NB4 (cell line): ENCODE results near the gene PPP6C.

- RRBS = no CpG with 5 or more reads among the region's 4 CpGs
These were observed 43.7 kb upstream of the NEK6 start for GRCh38 chr9:124214036-124214366.

DNA sequence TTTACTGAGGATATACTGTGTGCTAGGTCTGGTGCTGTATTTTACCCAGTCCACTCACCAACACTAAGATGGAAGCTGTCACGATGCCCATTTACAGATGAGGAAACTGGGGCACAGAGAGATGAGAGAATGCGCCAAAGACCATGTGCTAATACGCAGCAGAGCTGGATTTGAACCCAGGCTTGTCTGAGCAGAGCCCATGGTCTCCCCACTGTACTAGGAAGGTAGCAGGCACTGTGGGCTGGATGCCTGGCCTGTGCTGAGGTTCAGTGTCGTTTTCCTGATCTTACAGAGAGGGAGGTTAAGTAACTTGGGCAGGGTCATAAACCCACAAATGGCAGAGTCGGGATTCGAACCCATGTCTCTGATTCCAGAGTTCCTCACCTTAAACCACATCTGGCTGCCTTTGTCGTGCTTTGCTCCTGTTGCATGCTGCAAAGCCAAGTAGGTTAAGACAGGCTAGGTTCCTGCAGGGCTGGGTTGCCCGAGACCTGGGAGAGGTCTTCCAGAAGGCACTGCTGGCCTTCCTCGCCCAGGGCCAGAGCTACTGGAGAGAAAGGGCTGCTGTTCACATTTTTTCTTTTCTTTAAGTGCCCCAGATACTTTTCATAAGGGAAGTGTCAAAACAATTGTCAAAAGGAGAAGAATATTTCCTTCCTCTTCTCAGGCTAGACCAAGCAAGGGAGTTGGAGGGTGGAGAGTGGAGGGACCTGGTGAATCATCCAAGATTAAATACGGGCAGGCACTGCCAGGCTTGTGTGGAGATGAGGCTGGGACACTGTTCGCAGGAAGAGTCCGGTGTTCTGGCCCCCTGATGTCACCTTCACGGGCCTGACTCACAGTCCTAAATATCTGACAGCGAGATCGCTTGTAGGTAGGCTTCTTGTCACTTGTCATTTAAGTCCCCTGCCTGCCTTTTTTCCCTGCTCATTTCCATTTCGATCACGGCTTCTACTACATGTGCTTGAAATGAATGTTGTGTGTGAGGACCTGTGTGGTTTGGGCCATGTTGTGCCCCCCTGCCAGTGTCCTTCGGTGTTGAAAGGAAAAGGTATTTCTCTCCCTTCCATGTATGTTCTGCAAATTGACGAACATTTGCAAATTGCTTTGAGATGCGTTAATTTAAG is 3.3 kb downstream of the NEK6 start:
- RRBS = no CpG with 5 or more reads among the region's 20 CpGs

DNA sequence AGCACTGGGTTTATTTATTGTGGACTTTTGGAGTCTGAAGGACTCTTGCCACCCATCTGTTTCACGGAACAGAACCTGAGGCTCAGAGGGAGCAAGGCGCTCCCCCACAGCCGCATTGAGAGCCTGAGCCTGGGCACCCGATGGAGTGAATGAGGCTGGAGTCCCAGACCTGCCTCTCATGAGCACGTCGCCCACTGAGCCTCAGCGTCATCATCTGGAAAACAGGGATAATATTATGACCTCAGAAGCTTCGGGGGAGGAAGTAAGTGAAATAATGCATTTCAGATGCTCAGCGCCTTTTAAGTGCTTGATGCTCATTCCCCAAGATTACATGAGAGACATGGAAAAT is 5.5 kb downstream of the NEK6 start:
- RRBS = no CpG with 5 or more reads among the region's 9 CpGs

DNA sequence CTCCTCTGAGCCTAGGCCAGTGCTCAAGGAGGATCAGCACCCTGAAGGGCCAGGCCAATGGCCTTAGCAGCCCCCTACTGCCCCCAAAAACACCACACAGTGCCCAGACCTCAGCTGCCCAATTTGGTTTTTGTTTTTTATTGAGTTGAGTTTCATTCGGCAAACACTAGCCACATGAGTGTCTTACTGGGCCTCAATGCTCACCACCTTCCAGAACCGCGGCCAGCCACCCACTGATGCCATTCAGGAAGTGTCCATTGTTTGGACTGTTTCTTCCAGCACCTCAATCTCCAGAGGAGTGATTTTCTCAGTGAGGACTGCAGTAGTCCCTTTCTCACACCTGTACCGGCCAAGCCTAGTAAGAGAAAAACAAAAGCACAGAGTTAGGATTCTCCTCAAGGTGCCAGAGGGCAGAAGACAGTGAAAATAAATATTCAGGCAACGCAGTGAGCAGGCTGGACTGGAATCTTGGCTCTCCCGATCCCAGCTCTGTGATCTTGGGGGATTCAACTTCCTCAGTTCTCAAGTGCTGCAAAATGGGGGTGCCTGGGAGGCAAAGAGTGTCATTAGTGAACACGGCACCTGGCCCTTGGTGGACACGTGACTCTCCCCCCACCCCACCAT is 61.8 kb downstream of the PSMB7 start:
- RRBS = no CpG with 5 or more reads among the region's 8 CpGs

- RRBS = no CpG with 5 or more reads among the region's 11 CpGs
These were observed 60.4 kb downstream of the PSMB7 start for GRCh38 chr9:124354845-124355168.

- RRBS = no CpG with 5 or more reads among the region's 4 CpGs
These were observed 5.7 kb downstream of the PSMB7 start for GRCh38 chr9:124409428-124410036.

DNA sequence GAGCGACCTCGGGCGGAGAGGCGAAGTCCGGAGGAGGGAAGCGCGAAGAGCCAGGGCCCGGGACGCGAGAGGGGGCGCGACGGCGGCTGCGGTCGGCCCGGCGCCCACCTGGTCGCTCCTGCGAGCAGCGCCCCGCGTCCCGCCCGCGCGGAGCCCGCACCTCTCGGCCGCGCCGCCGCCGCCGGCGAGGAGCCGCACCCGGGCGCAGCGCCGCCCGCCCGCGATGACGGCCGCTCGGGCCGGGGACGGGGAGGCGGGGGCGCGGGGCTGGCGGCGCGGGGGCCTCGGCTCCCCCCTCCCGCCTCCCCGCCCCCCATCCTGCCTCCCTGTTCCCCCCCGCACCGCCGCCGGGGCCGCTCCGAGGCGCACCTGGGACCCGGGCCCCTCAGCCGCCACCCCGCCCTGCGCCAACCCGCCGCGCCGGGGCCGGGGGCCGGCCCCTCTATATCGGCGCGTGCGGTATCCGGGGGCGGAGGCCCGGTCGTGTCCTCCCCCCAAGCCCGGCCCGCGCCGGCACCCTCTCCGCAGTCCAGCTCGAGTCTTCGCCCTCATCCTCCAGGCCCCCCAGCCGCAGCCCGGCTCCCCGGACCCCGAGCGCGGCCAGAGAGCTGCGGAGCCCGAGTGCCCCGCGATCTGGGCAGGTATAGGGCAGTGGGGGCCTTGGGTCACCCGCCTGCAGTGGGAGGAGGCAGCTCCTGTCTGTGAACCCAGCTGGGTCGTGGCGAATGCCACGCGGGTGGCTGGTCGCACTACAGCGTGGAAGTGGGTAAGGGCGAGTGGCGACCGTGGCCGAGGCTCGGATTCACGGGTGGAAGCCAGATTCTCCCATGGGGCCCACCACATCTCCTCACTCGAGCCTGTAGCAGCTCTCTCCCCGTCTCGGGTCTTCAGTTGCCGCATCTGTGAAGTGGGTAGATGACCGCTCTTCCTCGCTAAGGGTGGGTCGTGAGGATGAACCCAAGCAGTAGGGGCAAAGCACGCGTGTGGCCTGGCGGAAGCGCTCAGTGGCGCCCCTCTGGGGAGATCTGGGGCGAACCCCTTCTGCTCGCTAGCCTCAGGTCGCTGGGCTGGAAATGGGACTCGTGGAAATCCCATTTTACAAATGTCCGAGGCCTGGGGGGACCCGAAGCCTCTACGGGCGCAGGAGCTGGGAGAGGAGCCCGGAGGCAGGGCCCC is 2.2 kb downstream of the NR5A1 start:
- RRBS = 39% methylated on average over 58 of the region's 134 CpGs

- RRBS = no CpG with 5 or more reads among the region's 3 CpGs
These were observed 19.8 kb downstream of the GOLGA1 start for GRCh38 chr9:124920983-124921683.

DNA sequence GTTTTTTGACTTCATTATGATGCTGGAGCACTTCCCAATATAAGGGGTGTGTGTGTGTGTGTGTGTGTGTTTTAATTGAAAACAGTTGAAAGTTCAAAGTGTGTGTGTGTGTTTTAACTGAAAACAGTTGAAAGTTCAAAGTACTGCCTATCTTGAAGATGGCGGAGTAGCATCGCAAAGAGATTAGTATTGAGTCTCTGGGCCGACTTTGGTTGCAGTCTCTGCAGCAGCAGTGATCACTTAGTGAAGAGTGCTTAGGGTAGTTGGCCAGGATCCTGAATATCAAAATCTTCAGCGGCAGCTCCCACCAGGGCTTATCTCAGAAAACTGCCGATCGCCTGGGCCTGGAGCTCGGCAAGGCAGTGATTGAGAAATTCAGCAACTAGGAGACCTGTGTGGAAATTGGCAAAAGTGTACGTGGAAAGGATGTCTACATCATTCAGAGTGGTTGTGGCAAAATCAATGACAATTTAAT is 7.1 kb upstream of the SCAI start:
- RRBS = no CpG with 5 or more reads among the region's 8 CpGs

DNA sequence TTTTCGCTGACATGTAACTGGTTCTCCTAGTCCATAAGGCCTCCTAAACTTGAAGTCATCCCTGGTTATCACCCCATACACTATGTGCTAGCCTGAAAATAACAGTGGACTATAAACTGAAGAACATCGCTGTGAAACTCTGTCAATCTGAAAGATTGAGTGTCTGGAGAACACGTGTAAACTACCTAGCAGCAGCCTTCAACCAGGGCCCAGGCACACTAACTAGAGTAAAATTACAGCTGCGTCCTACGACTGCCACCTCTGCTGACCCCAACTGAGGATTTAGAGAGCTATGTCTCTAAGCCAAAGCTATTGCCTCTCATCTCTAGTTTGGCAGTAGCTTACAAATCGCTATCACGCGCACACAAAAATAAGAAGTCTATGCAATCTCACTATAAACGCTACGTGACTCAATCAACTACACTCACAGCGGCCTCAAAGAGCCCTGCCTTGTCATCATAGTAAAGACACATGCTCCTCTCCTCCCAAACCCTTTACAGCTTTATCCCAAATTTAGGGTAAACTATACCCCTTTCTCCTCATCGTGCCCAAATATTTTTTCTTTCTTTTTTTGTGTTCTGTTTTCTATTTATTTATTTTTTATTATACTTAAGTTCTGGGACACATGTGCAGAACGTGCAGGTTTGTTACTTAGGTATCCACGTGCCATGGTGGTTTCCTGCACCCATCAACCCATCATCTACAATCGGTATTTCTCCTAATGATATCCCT is 8.7 kb downstream of the PPP6C start:
- RRBS = no CpG with 5 or more reads among the region's 15 CpGs

GRCh38 chr9:125188499-125189395 is 856 bp downstream of the PPP6C start:
- RRBS = no CpG with 5 or more reads among the region's 48 CpGs

DNA sequence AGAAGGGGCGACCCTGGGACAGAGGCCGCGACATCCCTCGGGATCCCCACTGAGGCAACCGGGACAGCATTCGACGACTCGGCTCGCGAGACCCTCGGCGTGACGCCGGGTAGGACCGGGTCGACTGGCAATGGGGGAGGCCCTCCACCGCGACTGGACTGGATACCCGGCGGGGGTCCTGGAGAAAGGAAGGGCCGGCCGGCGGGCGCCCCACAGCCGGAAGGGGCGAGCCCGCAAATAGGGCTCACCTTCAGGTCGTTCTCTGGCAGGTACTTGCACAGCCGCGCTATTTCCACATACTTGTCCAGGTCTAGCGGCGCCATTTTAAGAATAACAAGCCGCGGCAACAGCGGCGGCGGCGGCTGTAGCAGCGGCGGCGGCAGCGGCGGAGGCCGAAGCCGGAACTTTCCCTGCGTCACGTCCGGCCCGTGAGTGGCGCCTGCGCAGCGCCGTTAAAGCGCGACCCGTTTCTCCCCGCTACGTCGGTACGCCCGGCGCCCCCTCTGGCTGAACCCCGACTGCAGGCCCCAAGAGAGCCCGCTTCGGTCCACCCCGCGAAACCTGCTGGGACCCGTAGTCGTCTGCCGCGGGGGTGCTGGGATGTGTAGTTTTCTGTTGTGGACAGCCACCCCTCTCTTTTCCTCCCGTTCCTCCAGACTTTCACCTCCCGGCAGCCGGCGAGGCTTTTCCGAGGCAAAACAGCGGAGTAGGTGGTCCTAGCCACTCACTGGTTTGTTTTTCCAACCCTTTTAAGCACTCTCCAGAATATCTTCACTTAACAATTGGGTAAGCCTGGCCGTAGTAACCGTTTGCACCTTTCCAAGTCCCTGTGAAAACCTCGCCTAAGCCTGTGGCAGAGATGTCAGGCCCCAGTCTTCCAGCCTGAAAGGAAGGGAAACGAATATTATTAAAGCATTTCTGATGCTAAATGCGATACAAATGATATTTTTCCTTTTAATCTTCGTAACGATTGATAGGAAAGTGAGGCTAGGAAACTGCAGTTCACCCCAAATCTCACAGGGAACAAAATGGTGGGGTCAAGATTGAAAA is at the start of gene PPP6C:
PPP6C (minus strand) TSS at position 408 of the 1,050 bp plus-strand sequence.
- RRBS = under 1% methylated on average over 29 of the region's 84 CpGs

GRCh38 chr9:125200684-125201485 is 543 bp downstream of the RABEPK start:
- RRBS = no CpG with 5 or more reads among the region's 16 CpGs

GRCh38 chr9:125237924-125238445 is 3.2 kb downstream of the HSPA5 start:
- RRBS = no CpG with 5 or more reads among the region's 4 CpGs

GRCh38 chr9:125336160-125337176 is 74.8 kb downstream of the GAPVD1 start:
- RRBS = no CpG with 5 or more reads among the region's 7 CpGs

DNA sequence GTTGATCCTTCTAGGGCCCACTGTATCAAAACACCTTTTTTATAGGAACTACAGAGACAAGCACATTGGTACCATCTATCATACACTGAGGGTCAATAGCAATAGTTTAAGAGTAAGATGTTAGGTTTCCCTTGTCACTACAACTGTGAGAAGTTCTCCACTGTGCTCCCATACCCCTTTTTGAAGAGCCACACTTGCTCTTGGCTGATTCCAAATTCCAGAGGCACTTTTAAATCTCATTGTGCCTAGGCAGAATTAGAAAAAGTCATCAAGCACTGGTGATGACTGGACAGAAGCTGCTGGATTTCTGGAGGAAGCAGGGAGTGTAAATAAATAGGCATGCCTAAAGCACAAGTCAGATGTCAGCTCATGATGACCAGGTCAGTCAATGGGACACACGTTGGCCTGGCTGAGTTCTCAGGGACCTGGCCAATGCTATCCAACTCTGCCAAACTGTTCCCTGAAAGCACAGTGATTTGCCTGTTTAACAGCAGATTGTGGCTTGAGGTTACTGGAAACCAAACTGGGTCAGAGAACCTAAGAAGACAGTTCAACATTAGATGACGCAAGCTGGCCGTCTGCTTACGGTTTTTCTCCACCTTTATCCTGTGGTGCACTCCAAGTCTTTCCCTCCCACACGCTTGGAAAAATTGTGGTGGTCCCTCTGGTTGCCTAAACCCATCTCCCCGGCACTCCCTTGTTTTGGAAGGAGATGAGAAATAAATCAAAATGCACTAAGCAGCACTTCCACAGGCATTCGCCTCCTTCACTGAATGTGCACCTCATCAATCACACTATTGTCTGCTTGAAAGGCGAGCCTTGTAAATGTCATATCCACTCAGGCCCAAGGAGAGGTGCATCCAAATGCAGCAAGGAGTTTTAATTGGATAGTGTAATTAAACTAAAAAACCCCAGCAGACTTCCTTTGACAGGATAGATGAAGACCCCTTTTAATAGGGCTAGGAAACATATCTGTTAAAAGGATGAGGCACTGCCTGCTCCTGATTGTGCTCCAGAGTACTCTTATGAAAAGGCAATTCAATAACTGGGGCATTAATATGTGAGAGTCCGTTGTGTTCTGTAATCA is 199.3 kb downstream of the GAPVD1 start:
- RRBS = no CpG with 5 or more reads among the region's 9 CpGs

GRCh38 chr9:125608264-125608849 is 98.7 kb downstream of the MAPKAP1 start:
- RRBS = no CpG with 5 or more reads among the region's 10 CpGs

DNA sequence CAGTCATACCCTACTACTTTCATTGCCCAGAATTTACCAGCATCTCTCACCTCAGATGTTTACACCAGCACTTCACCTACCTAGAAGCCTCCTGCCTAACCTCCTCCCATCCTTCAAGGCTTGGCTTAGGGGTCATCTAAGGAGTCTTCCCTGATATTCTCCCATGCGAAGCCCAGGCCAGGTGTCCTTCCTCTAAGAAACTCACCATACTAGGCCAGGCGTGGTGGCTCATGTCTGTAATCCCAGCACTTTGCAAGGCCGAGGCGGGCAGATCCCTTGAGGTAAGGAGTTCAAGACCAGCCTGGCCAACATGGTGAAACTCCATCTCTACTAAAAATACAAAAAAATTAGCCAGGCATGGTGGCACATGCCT is 75.3 kb downstream of the MAPKAP1 start:
- RRBS = no CpG with 5 or more reads among the region's 4 CpGs

- RRBS = no CpG with 5 or more reads among the region's 6 CpGs
These were observed 60.3 kb downstream of the MAPKAP1 start for GRCh38 chr9:125646745-125647154.

- RRBS = no CpG with 5 or more reads among the region's 8 CpGs
These were observed 168.4 kb downstream of the PBX3 start for GRCh38 chr9:125915549-125915963.